ENCODE results near the genes DGKH and DNAJC15.

DNA sequence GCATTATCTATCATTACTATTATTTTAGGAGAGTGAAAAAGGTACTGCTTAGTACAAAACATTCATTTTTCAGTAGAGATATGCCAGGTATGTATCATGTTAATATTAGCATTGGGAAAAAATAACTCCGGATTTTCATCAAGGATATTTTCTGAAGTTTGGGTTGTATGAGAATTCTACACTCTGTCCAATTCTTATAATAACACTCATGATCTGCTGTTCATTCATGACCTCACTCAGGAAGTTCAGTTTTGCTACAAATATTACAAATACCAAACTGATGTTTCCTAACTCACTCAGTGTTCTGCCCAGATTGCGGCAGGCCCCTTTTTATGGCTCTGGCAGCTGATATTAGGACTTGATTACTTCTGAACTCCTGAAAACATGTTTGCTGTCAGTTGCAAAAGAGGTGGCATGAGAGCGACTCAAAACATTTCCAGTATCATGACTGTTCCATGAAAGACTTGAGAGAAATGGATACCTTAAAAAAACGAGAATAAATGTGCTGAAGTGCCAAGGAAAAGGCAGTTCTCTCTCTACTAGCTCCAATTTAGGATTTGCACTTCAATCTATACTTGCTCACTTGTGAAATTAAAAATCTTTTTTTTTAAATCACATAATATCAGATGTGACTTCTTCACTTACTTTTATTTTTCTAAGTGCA lies 188.0 kb downstream of the RGCC start:
- PRO-cap, result no peak

DNA sequence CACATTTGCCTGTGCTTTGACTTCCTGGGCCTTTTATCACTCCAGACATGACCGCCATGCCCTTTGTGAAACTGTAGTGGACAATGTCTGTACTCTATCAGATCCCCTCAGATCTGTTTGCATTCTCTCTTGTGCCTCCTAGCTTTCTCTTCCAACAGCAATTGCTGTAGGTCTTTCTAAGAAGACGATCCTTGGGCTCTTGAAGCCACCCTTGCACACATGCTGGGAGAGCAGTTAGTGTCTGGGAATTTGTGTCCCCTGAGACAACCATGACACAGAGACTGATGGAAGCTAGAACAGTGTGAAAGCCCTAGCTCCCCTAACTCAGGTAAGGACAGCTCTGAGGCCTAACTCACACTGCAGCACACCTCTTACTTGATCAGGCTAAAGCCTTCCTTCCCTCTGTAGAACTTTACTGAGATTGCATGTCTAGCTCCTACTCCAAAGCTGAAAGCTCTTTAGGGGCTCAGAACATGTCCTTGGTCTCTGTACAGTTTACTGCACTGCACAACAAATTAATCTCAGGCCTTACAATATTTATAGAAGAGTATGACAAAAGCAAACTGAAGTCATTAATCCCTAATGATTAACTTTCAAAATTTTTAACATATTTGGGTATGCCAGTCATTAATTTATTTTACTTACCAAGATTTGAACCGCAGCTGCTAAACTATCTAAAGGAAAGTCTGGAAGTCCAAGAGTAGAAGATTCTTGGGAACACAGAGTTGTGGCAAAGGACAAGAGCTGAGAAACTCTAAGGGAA lies 75.5 kb downstream of the VWA8 start:
- PRO-cap, result no peak

DNA sequence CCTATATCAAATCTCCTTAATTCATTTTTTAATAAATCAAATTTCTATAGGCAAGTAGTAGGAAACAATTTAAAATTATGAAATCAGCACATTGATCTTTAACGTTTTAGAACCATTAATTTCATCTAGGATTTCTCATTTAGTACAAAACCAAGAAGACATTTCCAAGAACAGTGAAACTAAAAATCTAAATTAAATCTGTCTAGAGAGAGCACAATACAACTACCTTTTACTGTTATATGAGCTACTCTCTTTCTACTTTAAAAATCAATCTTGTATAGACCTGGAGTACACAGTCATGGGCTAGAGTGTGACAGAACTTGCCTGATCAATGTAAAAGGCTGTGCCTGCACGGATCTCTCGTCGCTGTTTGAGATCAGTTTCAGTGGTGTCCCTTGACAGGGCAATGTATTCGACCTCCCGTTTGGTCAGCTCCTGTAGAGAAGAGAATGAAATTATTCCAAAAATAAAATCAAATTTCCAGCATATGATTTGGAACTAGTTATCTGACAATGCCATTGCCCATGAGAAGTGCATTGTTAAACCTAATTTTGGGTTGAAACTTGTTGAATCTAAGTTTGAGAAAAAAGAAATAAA lies 53.5 kb downstream of the VWA8 start:
- PRO-cap, result no peak

- PRO-cap, result no peak
Measured at GRCh38 chr13:42001357-42002174, 40.7 kb upstream of the VWA8 start.

GRCh38 chr13:42028402-42028977 lies 20.0 kb upstream of the DGKH start:
- PRO-cap, result no peak

- PRO-cap, result no peak
Measured at GRCh38 chr13:42048336-42049367, at the start of gene DGKH. DGKH (plus strand) TSS chr13:42048648.

DNA sequence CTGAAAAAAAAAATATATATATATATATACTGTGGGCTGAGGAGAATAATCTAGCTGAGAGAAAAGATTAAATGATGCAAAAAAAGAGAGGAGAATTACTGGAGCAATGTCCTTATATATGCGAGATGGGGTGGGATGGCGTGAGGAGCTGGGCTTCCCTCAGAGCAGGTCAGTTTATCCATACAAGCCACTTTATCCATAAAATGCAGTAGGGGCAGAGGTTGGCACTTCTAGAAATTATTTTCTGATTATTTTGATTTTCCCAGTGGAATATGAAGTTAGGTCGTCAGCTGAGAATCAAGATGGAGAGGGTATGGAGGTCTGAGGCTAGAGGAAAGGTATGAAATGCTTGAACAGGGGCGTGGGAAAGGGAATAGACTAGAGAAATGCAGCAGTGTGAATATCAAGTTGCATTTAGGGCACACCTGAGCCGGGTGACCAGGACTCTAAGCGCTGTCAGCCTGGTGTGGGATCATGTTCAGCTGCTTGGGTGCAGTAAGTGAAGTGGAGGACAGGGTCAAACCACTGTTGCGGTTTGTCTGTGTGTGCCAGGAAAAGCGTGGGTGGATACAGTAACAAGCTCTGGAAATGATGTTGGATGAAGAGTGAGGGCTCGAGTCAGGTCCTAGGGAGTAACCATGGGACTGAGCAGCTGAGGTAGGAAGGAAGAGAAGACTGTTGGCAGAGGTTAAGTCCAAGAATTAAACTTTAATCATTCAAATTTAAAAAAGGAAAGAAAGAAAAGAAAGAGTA lies 15.7 kb downstream of the DGKH start:
- PRO-cap, result no peak

DNA sequence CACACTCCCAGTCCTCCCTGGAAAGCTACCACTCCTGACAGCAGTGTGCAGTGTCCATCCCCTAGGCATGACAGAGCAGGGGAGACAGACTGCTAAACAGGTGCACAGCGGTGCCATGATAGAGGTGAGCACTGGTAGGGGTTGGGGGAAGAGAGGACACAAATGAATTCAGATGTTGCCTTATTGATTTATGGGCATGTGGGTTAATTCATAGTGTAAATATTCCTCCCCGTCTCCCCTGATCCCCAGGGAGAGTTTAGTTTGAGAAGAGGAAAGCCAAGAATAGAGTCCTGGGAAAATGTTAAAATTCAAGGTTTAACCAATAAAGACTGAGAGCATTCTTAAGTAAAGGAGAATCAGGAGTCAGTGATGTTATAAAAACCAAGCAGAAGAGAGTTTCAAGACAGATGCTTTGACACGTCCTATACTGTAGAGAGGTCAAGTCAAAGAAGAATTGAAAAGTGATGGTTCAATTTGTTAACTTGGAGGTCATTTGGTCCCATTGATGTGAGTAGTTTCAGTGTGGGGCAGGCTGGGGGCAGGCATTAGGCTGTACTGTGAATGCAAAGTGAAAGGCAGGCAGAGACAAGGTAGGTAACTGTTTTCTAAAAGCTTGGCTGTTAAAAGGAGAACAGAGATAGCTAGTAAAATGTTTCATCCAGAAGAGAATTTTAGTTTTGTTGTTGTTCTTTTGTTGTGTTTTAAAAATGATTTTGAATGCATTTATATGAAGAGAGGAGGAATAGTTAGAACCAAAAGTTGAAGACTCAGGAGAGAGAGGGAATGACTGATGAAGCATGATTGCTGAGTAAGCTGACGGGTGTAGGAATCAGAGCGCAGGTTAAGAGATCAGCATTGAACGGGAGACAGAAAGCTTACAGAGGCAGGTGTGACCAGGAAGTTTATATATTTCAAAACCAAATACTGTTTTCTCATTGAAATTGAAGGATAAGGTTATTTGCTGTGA lies 82.4 kb downstream of the DGKH start:
- PRO-cap, result no peak

DNA sequence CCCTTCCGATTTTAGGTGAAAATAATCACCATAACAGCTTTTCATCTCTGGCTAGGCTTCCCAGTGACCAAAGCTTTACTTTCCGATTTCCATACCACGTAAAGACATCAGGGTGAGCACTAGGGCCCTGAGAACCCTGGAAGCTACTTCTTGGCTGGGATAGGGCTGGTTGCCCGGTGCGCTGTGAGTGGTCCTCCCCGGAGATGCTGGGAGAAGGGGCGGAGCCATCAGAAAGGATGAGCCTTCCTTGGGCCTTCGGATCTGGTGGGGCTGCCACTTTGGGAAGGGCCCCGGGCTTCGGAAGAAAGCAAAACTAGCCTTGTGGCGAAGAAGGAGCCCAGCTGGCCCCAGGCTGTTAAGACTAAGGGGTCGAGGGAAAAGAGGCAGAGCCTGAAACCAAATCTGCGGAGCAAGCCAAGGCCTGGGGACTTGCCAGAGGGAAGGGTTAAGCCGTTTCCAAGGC lies 654 bp upstream of the AKAP11 start:
- PRO-cap, result no peak

- PRO-cap, result no peak
Measured at GRCh38 chr13:42377554-42378176, 105.7 kb downstream of the AKAP11 start.

GRCh38 chr13:42450837-42451372 lies 123.0 kb upstream of the TNFSF11 start:
- PRO-cap, result no peak

GRCh38 chr13:42708185-42708741 lies 73.1 kb upstream of the FAM216B start:
- PRO-cap, result no peak

- PRO-cap, result no peak
Measured at GRCh38 chr13:42992551-42993081, 575 bp upstream of the EPSTI1 start.

DNA sequence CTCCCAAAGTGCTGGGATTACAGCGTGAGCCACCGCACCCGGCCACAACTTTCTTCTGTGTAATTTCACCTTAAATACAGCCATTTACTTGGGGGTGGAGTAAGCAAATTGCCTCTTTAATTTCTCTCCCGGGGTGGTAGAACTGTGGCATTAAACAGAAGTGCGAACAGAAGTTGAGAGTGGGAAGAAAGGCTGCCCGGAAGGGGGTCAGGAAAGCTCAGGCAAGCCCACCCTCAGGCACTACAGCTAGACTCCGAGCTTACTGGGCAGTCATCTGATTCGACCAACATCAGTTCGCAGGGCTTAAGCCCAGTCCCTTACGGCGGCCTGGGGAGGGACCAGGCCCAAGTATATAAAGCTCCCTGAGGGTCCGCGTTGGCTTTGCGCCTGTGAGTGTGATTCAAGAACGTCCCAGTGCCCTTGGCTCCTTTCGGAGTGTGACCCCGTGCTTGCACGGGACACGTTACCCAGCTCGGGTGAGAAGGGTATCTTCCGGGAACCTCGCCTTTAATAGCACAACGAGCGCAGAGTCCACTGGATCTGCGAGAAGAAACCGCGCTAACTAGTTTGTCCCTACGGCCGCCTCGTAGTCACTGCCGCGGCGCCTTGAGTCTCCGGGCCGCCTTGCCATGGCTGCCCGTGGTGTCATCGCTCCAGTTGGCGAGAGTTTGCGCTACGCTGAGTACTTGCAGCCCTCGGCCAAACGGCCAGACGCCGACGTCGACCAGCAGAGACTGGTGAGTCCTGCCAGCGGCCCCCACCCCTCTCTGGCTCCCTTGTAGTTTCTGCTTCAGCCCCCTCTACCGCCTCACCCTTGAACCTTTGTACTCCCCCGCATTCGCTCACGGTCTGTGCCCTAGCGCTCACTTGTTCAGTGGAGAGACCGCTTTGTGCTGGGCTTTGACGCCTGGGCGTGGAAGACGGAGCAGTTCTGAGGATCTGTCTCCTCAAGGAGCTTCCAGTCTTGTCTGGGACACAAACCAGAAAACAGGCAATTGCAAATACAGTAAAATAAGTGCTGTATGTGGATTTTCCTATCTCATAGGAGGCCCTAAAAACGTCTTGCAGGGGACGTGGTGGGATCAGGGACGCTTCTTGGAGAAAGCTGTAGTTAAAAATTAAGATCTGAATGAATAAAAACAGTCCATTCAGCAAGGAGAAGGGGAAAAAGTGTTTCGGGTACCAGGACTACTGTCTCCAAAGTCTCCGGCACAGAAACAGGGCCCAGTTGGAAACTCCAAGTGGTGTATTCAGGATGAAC lies at the start of gene DNAJC15:
TSS of gene DNAJC15 (plus strand) at position 589 of the 1,261 bp plus-strand sequence.
- PRO-cap, result no peak

- PRO-cap, result no peak
Measured at GRCh38 chr13:43036827-43037438, 13.5 kb downstream of the DNAJC15 start.

DNA sequence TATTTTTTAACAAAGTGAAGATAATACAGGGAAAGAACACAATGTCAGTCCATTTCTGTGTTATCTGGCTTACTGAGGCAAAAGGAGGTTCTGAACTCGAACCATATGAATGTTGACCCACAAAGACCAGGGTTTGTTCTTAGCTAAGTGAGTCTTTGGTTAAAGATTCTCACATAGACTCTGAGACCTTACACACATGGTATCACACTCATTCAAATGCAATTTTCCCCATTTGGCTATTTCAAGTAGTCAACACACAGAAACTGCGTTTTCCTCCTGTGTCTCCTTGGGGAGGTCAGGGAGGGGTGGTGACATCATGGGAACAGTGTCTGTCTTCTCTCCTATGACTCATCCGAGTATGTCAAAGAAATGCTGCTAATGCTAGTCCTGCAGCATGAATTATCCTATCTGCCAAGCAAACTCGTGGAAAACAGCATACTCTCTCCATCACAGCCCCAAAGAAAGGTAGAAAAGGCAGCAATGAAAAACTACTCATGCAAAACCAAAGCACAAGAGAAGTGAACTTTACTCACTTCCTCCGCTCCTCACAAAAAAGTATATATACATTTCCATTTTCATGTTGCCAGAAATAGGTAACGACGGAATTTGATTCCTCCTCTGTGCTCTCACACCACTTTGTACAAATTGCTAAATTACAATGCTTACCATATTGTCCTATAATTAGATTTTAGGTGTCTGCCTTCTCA lies 100.2 kb downstream of the ENOX1 start:
- PRO-cap, result no peak

GRCh38 chr13:44068702-44069147 lies 92.3 kb downstream of the SMIM2 start:
- PRO-cap, result no peak

DNA sequence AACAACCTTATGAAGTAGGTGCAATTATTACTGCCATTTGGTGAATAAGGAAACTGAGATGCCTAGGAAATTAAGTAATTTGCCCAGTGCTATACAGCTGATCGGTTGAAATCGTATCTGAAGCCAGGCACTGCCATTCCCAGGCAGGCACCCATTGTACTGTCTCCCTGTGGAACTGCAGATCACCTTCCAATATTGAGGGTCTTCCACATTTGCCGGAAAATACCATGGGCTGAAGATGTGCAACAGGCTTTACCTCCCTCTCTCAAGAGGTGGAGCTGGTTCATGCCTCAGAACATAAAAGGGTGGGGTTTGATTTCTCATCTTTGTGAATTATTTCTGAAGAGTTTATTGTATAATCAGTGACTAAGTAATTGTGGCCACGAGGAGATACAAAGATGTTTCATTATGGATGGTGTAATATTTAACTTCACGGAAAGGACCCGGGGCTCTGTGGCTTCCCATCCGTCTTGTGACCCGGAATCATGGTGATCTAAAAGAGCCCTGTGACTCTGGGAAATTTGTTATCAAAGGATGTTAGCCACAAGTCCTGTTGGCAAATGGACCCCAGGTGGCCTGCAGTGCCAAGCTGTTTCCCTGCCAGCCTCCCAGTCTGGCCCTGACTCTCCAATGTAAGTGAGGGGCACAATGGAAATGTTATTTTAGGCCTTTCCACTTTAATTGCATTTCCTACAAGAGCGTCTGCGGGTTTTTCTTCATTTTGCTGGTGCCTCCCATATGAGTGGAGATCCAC lies 50.9 kb downstream of the SMIM2 start:
- PRO-cap, result no peak

DNA sequence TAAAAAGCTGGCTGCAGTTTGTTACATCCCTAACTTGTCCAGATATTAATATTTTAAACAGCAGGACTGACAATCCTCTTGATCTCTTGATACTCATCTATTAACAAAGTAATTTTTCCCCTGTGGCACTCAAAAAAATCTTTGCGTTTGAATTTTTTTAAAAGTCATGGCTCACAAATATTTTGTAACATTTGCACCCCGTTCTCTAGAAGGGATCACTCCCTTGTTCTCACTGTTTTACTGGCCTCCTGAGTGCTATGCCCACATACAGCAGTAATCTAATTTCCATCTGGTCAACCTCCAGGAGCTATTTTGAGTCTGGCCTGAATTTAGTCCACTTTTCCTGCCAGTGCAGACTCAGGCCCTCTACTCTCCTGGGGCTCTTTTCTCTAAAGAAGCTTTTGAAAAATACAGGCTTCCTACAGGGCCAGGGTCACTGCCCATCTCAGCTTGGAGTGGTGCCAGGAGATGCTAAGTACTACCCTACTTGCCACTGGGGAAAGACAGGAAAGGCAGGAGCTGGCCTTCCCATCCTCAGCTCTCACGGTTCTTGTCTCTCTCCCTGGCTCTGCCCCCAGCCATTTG lies 101.8 kb upstream of the SERP2 start:
- PRO-cap, result no peak

DNA sequence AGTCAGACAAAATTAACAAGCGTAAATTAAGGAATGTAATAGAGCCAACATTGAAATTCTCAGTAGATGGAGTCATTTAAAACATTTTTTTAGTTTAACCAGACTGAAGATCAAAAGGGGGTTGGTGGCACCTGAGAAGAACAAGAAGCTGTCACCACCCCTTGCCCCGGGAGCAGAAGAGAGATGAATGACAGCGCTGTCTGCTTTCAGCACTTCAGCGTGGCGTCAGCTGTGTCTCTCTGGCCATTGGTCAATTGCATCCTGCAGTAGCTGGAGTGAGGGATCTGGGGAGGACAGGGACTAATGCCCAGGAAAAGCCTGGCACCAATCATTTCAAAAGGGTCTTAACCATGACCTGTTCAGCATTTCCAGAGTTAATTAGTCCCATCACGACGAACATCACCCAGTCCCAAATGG lies 63.3 kb upstream of the SERP2 start:
- PRO-cap, result no peak

Measured in mesothelial cell of epicardium (in vitro differentiated cells).